Subcutaneous preadipocyte (primary cell): ENCODE measurements around the genes CCDC105 and CYP4F12.

GRCh38 chr19:14554246-14554836, 17.5 kb downstream of the NDUFB7 start:
- CAGE, long polyA plus RNA, result no peak

DNA sequence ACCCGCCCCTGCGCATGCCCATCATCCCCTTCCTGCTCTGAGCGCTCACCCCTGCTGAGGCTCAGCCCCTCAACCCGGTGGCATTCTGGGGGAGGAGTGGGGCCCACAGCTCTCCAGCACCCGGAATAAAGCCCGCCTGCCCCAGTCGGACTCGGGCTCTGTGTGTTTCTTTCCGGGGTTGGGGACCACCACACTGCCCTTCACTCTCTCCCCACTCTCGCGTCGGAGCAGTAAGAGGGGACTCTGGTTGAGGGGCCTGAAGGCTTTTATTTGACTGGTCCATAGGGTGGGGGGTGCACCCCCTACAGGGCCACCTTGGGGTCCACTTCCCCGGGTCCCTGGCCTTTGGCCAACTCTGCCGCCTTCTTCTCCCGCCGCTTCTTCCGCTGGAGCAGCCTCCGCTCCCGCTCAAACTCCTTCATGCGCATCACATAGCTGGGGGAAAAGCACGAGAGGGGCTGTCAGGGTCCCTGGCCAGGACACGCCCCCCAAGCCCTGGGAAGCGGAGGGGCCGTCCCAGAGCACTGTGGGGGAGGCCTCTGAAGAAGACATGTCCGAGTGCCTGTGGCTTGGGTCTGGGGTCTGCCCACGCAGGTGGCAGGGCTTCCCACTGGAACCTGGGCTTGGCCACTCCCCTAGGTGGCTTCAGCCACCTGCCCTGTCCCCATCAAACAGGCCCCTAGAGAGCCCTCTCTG, 5.9 kb downstream of the NDUFB7 start:
- CAGE, long polyA plus RNA, result no peak

DNA sequence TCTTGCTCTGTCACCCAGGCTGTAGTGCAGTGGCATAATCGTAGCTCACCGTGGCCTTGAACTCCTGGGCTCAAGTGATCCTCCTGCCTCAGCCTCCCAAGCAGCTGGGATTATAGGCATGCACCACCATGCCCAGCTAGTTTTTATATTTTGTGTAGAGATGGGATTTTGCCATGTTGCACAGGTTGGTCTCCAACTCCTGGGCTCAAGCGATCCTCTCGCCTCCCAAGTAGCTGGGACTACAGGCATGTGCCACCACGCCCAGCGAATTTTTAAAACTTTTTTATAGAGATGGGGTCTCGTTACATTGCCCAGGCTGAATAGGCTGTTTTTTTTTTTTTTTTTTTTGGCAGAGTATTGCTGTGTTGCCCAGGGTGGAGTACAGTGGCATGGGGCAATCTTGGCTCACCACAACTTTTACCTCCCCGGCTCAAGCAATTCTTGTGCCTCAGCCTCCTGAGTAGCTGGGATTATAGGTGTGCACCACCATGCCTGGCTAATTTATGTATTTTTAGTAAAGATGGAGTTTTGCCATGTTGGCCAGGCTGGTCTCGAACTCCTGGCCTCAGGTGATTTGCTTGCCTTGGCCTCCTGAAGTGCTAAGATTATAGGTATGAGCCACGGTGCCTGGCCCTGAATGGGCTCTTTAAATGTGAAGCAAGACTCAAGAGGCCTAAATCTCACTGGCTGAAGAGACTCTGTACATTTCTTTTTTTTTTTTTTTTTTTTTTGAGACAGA, 37.4 kb downstream of the ADGRE2 start:
- CAGE, long polyA plus RNA, result no peak

GRCh38 chr19:15010350-15011057, at the start of gene CCDC105:
TSS of gene CCDC105 (plus strand) at chr19:15010726.
- CAGE, long polyA plus RNA, result no peak

DNA sequence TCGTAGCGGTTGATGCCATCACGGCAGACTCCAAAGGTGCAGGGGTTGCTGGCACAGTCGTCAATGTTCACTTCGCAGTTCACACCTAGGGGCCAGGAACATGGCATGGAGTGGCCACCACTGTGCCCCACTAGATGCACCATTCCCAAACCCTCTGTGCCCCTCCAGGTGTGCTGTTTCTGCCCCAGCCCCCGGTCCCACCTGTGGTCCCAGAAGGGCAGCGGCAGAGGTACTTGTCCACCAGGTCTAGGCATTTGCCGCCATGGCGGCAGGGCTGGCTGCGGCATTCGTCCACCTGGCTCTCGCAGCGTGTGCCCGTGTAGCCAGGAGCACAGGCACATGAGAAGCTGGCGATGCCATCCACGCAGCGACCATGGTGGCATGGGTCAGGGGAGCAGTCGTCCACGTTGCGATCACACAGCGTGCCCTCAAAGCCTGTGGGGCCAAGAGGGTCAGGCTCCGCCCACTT, 13.9 kb downstream of the NOTCH3 start:
- CAGE, long polyA plus RNA, result no peak

DNA sequence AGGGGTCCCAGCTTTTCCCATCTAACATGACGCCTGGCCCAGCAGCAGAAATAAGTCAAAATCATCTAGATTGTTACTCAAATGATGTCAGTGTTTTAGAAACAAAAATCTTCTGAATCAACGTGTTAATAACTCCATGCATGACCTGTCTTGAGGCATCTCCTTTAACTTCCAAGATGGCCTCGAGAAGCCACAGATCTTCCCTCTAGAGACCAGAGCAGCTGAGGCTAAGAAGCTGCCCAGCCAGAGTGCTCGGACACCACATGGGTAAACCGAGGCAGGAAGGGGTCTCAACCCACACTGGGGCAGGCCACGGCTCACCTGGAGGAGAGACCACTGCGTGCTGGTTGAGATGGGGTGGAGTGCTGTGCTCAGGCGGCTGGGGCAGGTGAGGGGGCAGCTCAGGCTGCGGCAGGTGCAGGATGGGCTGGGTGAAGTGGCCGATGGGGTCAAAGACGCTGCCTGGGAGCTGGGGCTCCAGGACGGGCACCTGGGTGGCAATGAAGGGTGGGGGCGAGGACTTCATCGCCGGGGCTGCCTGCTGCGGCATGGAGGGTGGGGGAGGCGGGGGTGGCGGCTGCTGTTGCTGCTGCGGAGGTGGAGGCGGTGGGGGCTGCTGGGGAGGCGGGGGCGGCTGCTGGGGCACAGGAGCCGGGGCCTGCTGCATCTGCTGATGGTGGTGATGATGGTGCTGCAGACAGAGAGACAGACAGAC, 11.8 kb upstream of the EPHX3 start:
- CAGE, long polyA plus RNA, result no peak

DNA sequence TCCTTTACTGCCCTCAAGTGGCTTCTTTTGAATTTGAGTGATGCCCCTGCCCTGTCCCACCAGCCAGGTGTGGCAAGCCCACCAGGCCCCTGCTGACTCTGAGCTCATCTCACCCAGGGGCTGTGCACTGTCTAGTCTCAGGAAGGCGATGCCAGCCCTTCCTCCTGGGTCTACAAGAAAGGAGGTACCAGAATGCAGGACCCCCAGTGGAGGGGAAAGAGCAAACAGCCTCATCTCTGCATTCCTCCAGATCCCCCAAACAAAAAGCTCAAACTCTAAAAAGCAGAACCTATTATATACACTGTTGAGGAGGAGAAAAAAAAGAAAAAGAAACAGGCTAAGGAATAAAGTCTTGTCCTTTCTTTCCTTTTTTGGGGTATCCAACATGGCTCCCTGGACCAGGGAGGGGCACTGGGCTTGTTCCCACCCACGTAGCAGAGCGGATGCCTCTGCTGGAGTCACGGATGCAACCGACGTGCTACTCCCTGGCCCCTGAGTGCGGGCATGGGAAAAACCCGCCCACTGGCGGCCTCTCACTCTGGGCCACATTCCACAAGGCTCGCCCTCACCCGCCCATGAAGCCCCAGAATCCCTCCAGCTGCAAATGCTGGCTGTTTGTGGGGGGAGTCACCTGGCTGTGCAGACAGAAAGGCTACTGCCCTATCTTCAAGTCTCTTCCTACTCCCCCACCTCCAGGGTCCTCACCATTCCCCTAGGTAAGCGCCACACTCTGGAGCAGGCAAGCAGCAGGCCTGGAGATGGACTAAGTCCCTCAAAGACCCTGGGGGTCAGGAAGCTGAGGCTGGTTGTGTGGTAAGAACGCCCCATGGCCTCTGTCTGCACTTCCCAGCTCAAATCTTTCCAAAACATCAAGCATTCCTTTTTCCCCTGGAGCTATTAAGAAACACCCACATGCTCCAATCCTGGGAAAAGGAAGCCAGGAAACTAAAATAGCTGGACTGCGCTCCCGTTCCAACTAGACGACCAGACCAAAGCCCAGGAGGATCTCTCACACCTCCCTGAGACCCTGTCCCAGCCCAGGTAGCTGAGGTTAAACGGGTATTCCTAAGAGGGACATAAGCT, 17.7 kb upstream of the EPHX3 start:
- CAGE, long polyA plus RNA, result no peak

DNA sequence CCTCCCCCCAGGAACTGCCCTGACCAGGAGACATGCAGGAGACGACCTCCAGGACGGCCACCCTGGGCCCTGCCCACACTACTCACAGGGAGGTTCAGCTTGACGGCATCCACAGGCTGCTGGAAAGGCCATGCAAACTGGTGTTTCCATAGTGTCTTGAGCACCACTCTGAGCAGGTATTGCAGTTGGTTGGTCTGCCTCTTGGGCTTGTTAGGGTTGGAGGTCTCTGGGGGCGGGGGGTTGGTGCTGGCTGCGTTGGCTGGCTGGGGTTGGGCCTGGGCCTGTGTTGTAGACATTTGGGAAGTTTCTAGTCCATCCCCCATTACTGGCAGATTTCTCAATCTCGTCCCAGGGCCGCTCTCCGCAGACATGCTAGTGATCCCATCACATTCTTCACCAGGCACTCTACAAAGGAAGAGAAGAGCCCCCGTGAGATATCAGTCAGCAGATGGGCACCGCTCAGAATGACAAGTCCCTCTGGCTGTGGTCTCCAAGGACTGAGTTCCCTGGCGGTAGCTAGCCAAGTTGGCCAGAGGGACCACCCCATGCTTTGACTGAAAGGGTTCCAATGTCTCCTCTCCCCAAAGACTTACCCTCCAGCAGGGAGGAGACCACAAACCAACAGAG, 40.6 kb upstream of the EPHX3 start:
- CAGE, long polyA plus RNA, result no peak

- CAGE, long polyA plus RNA, result no peak
Measured at GRCh38 chr19:15299072-15300044, 33.0 kb downstream of the BRD4 start.

DNA sequence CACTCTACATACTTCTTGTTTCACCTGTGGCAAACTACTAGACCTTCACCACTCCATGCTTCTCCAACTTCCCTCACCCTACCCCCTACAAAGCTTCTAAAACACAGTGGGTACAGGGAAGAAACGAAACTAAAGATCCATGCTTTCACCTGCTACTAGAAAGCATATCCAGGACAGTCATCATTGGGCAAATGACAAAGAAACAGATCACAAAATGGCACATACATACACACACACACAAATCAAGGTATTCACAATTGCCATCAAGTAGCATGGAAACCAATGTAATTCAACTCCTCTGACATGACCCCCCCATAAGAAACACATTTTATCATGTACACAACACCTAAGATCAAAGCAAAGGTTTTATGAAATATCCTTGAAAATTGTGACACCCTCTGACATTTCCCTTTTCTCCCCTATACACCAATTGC, 10.5 kb downstream of the BRD4 start:
- CAGE, long polyA plus RNA, result no peak

DNA sequence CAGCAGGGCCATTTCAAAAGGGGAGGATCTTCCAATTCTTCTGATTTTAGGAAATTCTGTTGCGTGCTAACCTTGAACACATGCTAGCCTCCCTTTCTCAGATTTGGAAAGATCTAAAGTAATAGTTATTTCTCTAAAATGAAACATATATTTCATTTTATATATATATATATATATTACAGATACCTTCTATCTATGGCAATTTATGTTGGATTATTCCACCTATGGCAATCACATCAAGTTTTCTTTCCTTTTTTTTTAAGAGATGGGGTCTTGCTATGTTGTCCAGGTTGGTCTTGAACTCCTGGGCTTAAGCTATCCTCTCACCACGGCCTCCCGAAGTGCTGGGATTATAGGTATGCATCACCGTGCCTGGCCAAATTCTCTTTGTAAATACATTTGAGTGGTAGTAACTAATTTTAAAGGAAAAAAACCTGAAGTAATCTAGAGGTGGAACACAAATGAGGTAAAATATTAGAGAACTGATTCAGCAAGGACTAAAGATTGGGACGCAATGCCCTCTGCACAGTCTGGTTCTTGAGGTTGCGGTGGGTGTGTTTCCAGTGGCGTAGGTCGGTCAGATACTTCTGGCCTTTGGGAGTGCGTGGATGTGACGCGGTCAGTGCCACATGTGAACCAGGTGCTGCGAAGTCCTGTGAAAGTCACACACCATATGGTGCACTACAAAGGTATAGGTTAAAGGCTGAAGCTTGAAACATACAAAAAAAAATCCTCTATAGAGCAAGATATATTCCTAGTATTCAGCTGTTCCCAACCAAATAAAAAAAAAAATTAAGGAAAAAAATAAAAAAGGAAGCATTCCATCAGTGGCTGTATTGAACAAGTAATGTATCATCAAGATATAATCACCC, 21.7 kb upstream of the BRD4 start:
- CAGE, long polyA plus RNA, result no peak

GRCh38 chr19:15358312-15359337, 21.0 kb downstream of the AKAP8 start:
- CAGE, long polyA plus RNA, result no peak

- CAGE, long polyA plus RNA, result no peak
Measured at GRCh38 chr19:15403923-15404696, 14.7 kb downstream of the AKAP8L start.

- CAGE, long polyA plus RNA, result no peak
Measured at GRCh38 chr19:15555703-15556177, 47.4 kb downstream of the CYP4F22 start.

DNA sequence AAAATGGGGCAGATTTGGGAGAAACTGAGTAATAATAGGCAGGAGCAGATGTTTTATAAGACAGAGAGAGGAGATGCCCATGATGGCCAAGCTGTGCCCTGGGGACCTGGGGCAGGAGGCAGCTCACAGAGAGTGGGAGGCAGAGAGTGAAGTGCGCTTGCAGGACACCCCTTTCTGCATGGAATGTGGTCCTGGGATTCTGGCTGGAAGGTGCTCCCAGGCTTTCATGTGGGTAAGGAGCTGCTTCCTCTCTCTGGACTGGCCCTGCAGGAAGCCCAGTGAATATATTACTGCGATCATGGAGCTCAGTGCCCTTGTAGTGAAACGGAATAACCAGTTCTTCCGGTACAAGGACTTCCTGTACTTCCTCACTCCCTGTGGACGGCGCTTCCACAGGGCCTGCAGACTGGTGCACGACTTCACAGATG, 7.8 kb downstream of the CYP4F8 start:
- CAGE, long polyA plus RNA, result no peak

DNA sequence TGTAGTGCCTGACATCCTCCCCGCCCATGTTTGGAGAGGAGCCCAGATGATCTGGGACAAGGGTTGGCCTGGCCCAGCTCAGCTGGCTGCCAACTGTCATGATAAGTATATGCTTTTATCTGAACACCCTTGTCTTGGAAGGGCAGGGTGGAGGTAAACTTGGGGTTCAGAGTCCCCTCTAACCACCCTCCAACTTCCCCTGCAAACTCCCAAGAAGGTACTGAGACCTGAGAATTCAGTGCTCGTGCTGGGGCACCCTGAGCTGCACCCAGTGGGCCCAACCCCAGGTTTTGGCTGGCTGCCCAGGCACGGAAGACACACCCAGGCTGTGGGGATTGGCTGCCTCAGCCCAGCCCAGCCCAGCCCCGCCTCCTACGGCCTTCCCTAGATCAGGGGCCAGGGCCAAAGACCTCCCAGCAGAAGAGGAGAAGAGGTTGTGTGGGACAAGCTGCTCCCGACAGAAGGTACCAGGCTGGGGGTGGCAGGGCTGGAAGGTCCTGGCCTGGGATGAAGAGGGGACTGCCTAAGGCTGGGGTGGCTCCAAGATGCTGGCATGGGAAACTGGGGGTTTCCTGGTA, at the start of gene CYP4F12:
CYP4F12 (plus strand) TSS at position 416 of the 578 bp plus-strand sequence.
- CAGE, long polyA plus RNA, result no peak

DNA sequence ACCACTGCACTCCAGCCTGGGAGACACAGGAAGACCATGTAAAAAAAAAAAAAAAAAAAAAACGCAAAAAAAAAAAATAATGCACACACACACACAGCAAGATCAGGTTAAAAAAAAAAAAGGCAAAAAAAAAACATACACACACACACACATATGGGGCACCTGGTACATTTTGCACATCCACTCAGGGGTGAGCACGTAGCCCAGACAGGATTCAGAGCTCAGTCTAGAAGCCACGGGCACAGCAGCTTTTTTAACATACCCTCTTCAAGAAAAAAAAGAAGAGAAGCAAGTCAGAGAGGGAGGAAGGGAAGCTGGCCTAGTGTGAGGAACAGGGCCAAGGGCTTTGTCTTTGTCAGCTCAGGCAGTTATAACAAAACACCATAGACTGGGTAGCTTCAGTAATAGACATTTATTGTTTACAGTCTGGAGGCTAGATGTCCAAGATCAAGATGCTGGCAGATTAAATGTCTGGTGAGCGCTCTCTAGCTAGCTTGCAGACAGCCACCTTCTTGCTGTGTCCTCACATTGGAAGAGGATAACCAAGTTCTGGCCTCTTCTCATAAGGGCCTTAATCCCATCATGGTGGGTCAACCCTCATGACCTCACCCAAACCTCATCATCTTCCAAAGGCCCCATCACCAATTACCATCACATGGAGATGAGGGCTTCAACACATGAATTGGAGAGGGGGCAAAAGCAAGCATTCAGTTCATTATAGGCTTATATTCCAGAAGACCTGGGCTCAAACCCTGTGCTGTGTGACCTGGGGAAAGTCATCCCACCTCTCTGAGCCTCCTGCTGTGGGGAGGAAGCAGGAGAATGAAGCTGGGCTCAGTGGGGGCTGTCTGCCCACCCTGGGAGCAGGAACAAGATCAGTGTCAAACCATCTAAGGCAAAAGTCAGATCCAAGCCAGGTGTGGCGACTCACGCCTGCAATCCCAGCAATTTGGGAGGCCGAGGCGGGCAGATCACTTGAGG, 2.1 kb upstream of the TPM4 start:
- CAGE, long polyA plus RNA, result no peak

GRCh38 chr19:16079210-16079754, 3.0 kb downstream of the TPM4 start:
- CAGE, long polyA plus RNA, result no peak

GRCh38 chr19:16118321-16119136, 6.8 kb downstream of the RAB8A start:
- CAGE, long polyA plus RNA, result no peak

- CAGE, long polyA plus RNA, result no peak
Measured at GRCh38 chr19:16133324-16134138, 10.0 kb upstream of the HSH2D start.